ENCODE measurements around a stretch of chr1.

- RRBS: no CpG with 5 or more reads among the region's 2 CpGs
CAGE:
- cytosol, long polyA plus RNA: no peak
- long polyA plus RNA: no peak
- nucleus, long polyA plus RNA: no peak
Measured at GRCh38 chr1:39346866-39347326, 142.4 kb downstream of the MACF1 start.

- RRBS: no CpG with 5 or more reads among the region's 3 CpGs
CAGE:
- cytosol, long polyA plus RNA: no peak
- long polyA plus RNA: no peak
- nucleus, long polyA plus RNA: no peak
Measured at GRCh38 chr1:39378982-39379599, 112.3 kb upstream of the BMP8A start.

GRCh38 chr1:39387292-39387811 is 104.1 kb upstream of the BMP8A start:
- RRBS: no CpG with 5 or more reads among the region's 5 CpGs
CAGE:
- cytosol, long polyA plus RNA: no peak
- long polyA plus RNA: no peak
- nucleus, long polyA plus RNA: no peak

GRCh38 chr1:39440780-39441497 is 50.5 kb upstream of the BMP8A start:
- RRBS: no CpG with 5 or more reads among the region's 3 CpGs
CAGE:
- cytosol, long polyA plus RNA: no peak
- long polyA plus RNA: no peak
- nucleus, long polyA plus RNA: no peak

- RRBS: no CpG with 5 or more reads among the region's 8 CpGs
CAGE:
- cytosol, long polyA plus RNA: no peak
- long polyA plus RNA: no peak
- nucleus, long polyA plus RNA: no peak
Measured at GRCh38 chr1:39450928-39451496, 40.4 kb upstream of the BMP8A start.

GRCh38 chr1:39514532-39515141 is 23.2 kb downstream of the BMP8A start:
- RRBS: 3% methylated on average over 3 of the region's 56 CpGs
CAGE:
- cytosol, long polyA plus RNA: no peak
- long polyA plus RNA: no peak
- nucleus, long polyA plus RNA: no peak

DNA sequence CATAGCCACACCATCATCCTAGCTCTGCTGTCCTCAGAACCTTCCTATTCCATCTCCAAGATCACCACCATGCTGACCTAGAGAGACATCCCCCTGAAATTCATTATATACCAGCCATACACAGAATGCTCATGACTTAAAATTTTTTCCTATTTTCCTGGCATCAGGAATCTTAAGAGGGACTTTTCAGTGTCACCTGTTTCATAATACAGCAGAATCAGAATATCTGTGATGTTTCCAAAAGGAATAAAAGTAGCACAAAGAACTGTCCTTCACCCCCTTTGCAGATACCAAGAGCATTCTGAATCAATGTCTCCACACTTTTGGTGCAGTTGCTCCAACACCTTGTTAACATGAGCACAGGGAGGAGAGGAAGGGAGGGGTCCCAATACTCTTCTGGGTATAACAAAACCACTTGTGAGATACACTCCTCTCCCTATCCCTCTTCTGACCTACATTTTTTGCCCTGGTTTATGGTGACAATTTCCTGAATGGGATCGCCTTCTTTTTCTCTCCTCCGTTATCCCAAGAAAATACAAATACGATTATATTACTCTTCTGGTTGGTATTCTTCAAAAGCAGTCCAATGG is 18.1 kb downstream of the PABPC4 start:
- RRBS: no CpG with 5 or more reads among the region's 3 CpGs
CAGE:
- cytosol, long polyA plus RNA: no peak
- long polyA plus RNA: no peak
- nucleus, long polyA plus RNA: no peak

GRCh38 chr1:39609465-39610458 is 29.7 kb downstream of the HEYL start:
- RRBS: 33% methylated on average over 10 of the region's 51 CpGs
CAGE:
- cytosol, long polyA plus RNA: no peak
- long polyA plus RNA: no peak
- nucleus, long polyA plus RNA: no peak

GRCh38 chr1:39733020-39733686 is 5.5 kb upstream of the PPIE start:
- RRBS: no CpG with 5 or more reads among the region's 8 CpGs
CAGE:
- cytosol, long polyA plus RNA: no peak
- long polyA plus RNA: no peak
- nucleus, long polyA plus RNA: no peak

- RRBS: no CpG with 5 or more reads among the region's 7 CpGs
CAGE:
- cytosol, long polyA plus RNA: no peak
- long polyA plus RNA: no peak
- nucleus, long polyA plus RNA: no peak
Measured at GRCh38 chr1:39757392-39758157, 13.6 kb downstream of the OXCT2 start.

GRCh38 chr1:39819419-39820012 is 30.9 kb upstream of the BMP8B start:
- RRBS: 92% methylated on average over 5 of the region's 17 CpGs
CAGE:
- cytosol, long polyA plus RNA: no peak
- long polyA plus RNA: no peak
- nucleus, long polyA plus RNA: no peak

DNA sequence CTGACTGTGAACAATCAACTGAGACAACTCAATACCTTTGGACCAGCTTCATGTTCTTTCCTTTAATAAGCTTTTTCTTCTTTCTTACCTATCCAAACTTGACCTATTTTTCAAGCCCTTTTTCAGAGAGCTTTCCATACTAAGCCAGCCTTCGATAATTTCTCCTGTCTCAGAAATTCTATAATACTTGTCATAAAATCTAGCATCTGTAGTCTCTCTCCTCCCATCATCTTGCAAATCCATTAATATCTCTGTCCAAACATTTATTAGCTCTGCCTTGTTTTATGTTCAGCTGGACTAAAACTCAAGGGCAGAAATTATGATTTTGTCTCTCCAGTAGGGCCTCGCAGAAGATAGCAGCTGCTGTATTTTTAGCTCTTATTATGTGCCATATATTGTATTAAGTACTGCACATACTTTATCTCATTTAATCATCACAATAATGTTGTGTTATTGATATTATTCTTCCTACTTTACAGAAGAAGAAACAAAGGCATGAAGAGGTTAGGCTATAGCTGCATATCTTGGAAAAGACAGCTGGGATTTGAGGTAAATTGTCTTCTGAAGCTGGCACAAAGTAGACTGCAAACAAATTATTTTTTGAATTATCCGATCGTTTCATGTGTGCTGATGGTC is 1.6 kb downstream of the TRIT1 start:
- RRBS: no CpG with 5 or more reads among the region's 4 CpGs
CAGE:
- cytosol, long polyA plus RNA: no peak
- long polyA plus RNA: no peak
- nucleus, long polyA plus RNA: no peak

- RRBS: no CpG with 5 or more reads among the region's 2 CpGs
CAGE:
- cytosol, long polyA plus RNA: no peak
- long polyA plus RNA: no peak
- nucleus, long polyA plus RNA: no peak
Measured at GRCh38 chr1:39895165-39895572, 6.5 kb downstream of the MYCL start.

GRCh38 chr1:39952318-39953077 is 2.4 kb upstream of the MFSD2A start:
- RRBS: no CpG with 5 or more reads among the region's 8 CpGs
CAGE:
- cytosol, long polyA plus RNA: no peak
- long polyA plus RNA: no peak
- nucleus, long polyA plus RNA: no peak

- RRBS: no CpG with 5 or more reads among the region's 8 CpGs
CAGE:
- cytosol, long polyA plus RNA: no peak
- long polyA plus RNA: no peak
- nucleus, long polyA plus RNA: no peak
Measured at GRCh38 chr1:40162559-40163376, 1.6 kb downstream of the RLF start.

DNA sequence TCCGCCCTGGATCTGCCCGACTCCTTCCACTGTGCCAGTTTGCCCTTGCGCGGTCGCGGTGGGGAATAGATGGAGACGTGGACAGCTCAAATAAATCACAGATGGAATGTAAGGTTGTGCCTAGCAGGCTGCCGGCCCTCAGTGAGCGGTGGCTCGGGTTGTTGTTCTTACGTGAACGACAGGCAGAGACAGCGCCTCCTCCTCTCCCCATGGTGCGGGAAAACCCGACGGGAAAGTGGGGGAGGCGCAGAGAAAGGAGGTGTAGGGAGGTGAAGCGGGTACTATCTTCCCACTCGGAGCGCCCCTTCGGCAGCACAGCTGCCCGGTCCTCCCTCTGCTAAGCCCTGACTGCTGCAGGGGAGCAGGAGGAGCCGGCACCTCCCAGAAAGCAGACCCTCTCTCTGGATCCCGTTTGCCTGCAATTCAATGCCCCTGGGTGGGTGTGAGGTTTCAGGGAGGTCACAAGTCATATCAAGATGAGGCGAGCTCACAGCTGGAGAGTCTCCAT is 1.1 kb downstream of the COL9A2 start:
- RRBS: 42% methylated on average over 2 of the region's 25 CpGs
CAGE:
- cytosol, long polyA plus RNA: no peak
- long polyA plus RNA: no peak
- nucleus, long polyA plus RNA: no peak

- RRBS: no CpG with 5 or more reads among the region's 11 CpGs
CAGE:
- cytosol, long polyA plus RNA: no peak
- long polyA plus RNA: no peak
- nucleus, long polyA plus RNA: no peak
Measured at GRCh38 chr1:40339093-40339435, 22.0 kb upstream of the COL9A2 start.

DNA sequence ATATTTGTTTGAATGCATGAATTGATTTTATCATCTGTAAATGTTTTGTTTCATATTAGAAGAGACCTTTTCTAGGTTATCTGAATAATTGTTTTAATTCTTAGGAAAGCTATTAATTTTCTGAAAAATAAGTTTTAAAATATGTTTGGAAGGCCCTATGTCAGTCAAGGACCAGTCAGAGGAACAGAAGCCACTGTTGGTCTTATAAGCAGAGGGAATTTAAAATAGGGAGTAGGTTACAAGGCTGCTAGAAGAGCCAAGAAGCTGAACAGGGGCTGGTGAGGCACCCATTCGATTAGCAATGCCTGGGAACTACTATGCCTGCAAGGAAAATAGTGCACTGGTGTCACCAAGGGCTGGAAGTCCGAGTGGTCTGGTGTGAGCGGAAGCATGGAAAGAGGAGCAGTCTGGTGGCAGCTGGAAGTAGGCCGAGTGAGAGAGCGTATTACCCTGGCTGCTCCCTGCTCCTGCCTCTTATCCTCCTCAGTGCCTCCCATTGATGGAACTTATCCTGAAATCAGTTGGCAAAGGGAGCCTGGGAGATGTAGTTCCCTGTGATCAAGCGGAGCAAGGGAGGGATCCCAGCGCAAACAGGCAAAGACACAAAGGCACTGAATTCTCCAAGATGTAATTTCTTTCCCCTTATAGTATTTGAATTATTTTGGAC is 9.5 kb downstream of the SMAP2 start:
- RRBS: no CpG with 5 or more reads among the region's 7 CpGs
CAGE:
- cytosol, long polyA plus RNA: no peak
- long polyA plus RNA: no peak
- nucleus, long polyA plus RNA: no peak

- RRBS: no CpG with 5 or more reads among the region's 6 CpGs
CAGE:
- cytosol, long polyA plus RNA: no peak
- long polyA plus RNA: no peak
- nucleus, long polyA plus RNA: no peak
Measured at GRCh38 chr1:40385223-40386390, 12.1 kb downstream of the SMAP2 start.

DNA sequence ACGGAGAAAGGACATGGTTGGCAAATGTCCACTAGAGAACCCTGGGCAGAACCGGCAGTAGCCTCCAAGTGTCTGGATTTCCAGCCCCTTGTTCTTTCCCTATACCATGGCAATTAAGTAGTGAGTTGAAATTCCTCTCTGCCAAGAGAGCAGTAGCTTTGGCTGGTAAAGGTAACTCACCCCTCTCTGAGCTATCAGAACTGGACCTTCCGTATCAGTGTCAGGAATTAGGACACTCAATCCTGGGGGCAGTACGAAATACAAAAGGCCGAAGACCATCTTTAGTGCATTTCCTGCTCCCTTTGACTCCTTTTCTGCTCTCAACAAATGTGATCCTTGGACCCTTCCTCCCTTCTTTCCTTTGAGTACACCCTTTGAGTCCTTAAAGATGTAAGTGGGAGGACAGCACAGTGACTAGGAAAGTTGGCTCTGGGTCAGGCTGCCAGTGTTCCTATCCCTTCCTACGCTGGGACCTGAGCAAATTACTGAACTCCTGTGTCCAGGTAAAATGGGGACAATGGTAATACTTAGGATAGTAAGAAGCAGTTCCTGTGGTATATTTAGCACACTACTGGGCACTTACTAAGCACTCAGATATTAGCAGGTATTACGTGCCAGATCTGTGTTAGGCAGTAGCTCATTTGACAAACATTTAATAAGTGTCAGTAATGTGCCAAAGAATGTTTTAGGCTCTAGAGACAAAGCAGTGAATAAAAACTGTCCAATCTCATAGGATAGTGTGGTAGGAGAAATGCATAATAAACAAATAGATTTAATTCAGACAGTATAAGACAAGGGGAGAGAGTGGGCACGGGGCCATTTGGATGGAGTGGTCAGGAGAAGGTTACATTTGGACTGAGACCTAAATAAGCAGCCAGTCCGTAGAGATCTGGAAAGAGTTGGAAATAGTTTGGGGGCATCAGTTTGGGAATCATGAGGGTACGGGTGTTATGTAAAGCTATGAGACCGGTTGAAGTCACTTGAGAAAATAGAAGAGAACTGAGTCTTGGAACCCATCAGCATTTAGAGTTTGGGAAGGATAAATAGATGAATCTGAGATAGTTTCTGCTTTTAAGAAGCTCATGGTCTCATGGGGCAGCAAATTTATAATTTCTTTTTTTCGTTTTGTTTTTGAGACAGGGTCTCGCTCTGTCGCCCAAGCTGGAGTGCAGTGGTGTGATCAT is 26.3 kb upstream of the ZFP69B start:
- RRBS: no CpG with 5 or more reads among the region's 14 CpGs
CAGE:
- cytosol, long polyA plus RNA: no peak
- long polyA plus RNA: no peak
- nucleus, long polyA plus RNA: no peak

Data from IMR-90 (cell line).